Keratinocyte (primary cell): ENCODE results near the genes SOBP and AFG1L.

DNA sequence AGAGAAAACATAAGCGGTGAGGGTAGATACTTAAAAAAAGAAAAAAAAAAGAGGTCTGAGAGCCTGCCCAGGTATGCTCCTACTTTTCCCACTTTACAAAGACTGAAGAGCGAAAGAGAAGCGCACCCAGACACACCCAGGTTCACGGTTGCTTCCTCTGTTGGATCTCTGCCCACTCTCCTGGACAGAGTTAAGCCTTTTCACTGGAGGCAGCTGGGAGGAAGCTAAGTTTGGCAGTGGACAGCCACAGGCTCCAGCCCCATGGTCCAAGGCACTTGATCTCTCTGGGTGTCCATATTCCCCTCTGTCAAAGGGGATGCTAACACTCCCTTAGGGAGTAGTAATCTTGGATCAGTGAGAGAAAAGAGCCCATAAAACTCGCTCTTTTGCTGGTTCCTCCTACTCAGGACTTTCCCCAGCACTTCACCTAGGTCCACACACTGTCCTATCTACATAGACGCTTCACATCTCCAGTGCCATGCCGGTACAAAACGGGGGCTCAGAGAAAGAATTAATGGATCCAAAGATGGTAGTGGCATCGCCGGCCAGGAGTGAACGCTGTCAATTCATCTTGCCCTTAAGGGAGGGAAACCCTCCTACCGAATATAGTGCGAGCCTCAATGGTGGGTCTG is 100.6 kb upstream of the PRDM1 start:
CAGE:
- cytosol, long polyA minus RNA = no peak
- cytosol, long polyA plus RNA = no peak
- long polyA plus RNA = no peak
- nucleus, long polyA minus RNA = no peak
- nucleus, long polyA plus RNA = no peak

GRCh38 chr6:106005728-106006247 is 80.3 kb upstream of the PRDM1 start:
CAGE:
- cytosol, long polyA minus RNA = no peak
- cytosol, long polyA plus RNA = no peak
- long polyA plus RNA = no peak
- nucleus, long polyA minus RNA = no peak
- nucleus, long polyA plus RNA = no peak

DNA sequence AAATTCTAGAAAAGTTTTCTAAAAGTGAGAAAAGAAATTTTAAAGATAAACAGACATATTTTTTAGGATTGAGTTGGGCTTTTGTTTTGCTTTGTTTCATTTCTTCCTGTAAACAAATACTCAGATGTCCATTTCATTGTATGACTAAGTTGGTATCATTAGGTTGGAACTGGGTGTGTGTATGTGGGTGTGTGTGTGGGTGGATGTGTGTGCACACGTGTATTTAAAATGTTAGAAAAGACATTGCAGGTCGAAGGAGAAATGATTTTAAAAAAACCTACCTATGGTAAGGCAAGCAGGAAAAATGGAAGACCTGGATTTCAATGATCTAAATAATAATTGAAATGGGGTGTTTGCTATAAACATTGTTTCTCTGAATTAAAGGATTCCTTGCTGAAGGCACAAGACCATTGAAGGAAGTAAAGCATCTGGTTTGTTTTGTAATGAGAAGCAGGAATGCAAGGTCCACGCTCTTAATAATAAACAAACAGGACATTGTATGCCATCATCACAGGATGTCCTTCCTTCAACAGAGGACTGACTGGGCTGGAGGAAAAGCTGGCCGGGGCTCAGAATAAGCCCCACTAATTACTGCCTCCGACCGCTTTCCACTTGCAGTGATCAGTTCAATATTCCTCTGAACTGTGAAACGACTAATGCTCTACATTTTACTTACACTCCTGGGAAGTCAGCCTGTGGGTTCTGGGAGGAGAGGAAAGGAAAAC is 965 bp upstream of the PRDM1 start:
CAGE:
- cytosol, long polyA minus RNA = no peak
- cytosol, long polyA plus RNA = no peak
- long polyA plus RNA = no peak
- nucleus, long polyA minus RNA = no peak
- nucleus, long polyA plus RNA = no peak

CAGE:
- cytosol, long polyA minus RNA = no peak
- cytosol, long polyA plus RNA = no peak
- long polyA plus RNA = no peak
- nucleus, long polyA minus RNA = no peak
- nucleus, long polyA plus RNA = no peak
Observed at GRCh38 chr6:106092217-106092529, 6.0 kb downstream of the PRDM1 start.

DNA sequence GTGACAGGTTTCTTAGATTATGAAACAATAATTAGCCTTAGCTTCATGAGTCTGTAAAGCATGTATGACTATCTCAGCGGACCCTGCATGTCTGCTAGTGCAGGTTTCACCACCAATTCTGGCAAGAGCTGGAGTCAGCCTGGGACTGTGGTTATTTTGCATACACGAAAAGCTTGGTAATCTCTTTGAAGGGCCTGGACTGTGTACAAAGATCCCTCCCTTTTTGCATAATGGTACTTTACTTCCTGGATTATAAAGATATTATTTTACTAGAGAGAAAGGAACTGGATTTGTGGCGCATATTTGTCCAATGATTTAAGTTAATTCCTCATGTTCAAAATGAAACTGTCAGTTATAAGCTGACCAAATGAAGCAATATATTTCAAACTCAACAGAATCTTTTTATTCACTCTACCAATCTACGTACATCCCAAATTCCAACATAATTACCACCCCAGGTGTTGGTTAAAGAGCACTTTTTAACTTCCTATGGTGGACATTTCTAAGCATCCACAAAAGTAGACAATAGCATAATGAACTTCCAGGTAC is 43.5 kb downstream of the PRDM1 start:
CAGE:
- cytosol, long polyA minus RNA = no peak
- cytosol, long polyA plus RNA = no peak
- long polyA plus RNA = no peak
- nucleus, long polyA minus RNA = no peak
- nucleus, long polyA plus RNA = no peak

DNA sequence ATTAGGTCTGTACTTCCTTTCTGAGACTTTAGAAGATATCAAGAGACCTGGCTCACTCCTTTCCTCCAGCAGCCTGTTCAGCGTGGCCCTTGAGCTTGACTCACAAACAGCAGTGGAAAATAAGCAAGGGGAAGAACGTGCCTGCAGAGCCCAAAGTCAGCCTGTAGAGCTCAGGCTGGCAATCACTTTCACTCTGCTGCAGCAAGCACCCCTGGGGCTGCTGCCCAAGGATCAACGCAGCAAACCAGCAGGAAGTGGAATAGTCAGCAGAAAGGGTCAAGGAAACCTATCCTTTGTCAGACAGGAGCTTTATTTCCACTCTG is 77.3 kb downstream of the PRDM1 start:
CAGE:
- cytosol, long polyA minus RNA = no peak
- cytosol, long polyA plus RNA = no peak
- long polyA plus RNA = no peak
- nucleus, long polyA minus RNA = no peak
- nucleus, long polyA plus RNA = no peak

CAGE:
- cytosol, long polyA minus RNA = no peak
- cytosol, long polyA plus RNA = no peak
- long polyA plus RNA = no peak
- nucleus, long polyA minus RNA = no peak
- nucleus, long polyA plus RNA = no peak
Observed at GRCh38 chr6:106244501-106244953, 81.0 kb downstream of the ATG5 start.

CAGE:
- cytosol, long polyA minus RNA = no peak
- cytosol, long polyA plus RNA = no peak
- long polyA plus RNA = no peak
- nucleus, long polyA minus RNA = no peak
- nucleus, long polyA plus RNA = no peak
Observed at GRCh38 chr6:106510995-106511223, 118.4 kb downstream of the RTN4IP1 start.

GRCh38 chr6:106514319-106514787 is 114.9 kb downstream of the RTN4IP1 start:
CAGE:
- cytosol, long polyA minus RNA = no peak
- cytosol, long polyA plus RNA = no peak
- long polyA plus RNA = no peak
- nucleus, long polyA minus RNA = no peak
- nucleus, long polyA plus RNA = no peak

CAGE:
- cytosol, long polyA minus RNA = start-site peak on the plus strand at chr6:106527319-106527341, 63 reads
- cytosol, long polyA plus RNA = start-site peak on the plus strand at chr6:106527286-106527441, 348 and 81 reads in 2 replicates
- long polyA plus RNA = no peak
- nucleus, long polyA minus RNA = no peak
- nucleus, long polyA plus RNA = start-site peak on the plus strand at chr6:106527306-106527443, 276 and 391 reads in 2 replicates
Observed at GRCh38 chr6:106527198-106527598, 102.1 kb downstream of the RTN4IP1 start.

GRCh38 chr6:106728179-106728668 is 98.8 kb downstream of the QRSL1 start:
CAGE:
- cytosol, long polyA minus RNA = no peak
- cytosol, long polyA plus RNA = no peak
- long polyA plus RNA = no peak
- nucleus, long polyA minus RNA = no peak
- nucleus, long polyA plus RNA = no peak

GRCh38 chr6:106749532-106749939 is 120.2 kb downstream of the QRSL1 start:
CAGE:
- cytosol, long polyA minus RNA = no peak
- cytosol, long polyA plus RNA = no peak
- long polyA plus RNA = no peak
- nucleus, long polyA minus RNA = no peak
- nucleus, long polyA plus RNA = no peak

GRCh38 chr6:107329964-107330490 is 129.3 kb downstream of the PDSS2 start:
CAGE:
- cytosol, long polyA minus RNA = no peak
- cytosol, long polyA plus RNA = no peak
- long polyA plus RNA = no peak
- nucleus, long polyA minus RNA = no peak
- nucleus, long polyA plus RNA = no peak

CAGE:
- cytosol, long polyA minus RNA = no peak
- cytosol, long polyA plus RNA = no peak
- long polyA plus RNA = no peak
- nucleus, long polyA minus RNA = no peak
- nucleus, long polyA plus RNA = no peak
Observed at GRCh38 chr6:107490029-107490850, at the start of gene SOBP. Gene SOBP (plus strand): TSS chr6:107490117.

DNA sequence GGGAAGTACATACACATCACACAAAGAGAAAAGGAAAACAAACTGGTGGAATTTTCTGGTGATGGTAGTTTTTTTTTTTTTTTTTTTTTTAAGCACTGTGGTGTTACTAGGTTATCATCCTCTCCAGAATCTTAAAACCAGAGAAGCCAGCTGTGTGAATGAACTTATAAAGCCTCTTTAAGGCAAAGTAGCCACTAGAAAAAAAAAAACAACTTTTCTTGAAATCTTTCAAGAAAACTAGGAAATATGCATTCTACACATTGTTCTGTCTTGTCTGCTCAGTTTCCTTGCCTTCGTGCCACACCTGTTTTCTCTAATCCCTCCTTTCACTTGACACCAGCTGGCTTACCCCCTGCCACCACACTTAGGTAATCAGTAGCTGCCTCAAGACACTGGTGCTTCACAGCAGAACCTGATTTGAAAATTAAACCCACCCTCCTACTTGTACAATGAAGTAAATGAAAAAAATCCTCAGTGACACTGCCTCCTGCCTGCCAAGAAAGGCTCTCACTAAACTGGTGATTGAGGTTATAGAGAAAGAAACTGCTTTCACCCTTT is 45.7 kb upstream of the SCML4 start:
CAGE:
- cytosol, long polyA minus RNA = no peak
- cytosol, long polyA plus RNA = no peak
- long polyA plus RNA = no peak
- nucleus, long polyA minus RNA = no peak
- nucleus, long polyA plus RNA = no peak

DNA sequence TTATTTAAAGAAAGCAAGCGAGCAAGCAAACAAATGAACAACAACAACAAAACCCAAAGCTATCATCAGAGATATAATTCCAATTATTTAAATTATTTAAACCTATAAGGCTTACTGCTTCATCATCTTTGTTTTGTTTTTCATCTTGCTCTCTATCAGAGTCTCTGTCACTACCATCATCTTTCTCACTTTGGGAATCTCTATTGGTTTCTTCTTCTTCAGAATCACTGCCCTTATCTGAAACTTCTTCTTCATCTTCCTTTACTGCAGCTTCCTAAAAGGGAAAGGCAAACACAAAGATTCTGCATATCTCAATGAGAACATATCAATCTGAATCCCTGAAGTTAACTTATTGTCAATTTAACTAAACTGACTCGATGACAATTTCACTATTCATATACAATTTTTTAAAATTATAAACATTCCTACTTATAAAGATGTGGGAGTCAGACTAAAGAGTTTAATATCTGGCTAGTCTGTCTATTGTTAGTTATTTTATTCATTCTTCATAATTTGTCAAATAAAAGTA is 58.8 kb upstream of the SCML4 start:
CAGE:
- cytosol, long polyA minus RNA = no peak
- cytosol, long polyA plus RNA = no peak
- long polyA plus RNA = no peak
- nucleus, long polyA minus RNA = no peak
- nucleus, long polyA plus RNA = no peak

DNA sequence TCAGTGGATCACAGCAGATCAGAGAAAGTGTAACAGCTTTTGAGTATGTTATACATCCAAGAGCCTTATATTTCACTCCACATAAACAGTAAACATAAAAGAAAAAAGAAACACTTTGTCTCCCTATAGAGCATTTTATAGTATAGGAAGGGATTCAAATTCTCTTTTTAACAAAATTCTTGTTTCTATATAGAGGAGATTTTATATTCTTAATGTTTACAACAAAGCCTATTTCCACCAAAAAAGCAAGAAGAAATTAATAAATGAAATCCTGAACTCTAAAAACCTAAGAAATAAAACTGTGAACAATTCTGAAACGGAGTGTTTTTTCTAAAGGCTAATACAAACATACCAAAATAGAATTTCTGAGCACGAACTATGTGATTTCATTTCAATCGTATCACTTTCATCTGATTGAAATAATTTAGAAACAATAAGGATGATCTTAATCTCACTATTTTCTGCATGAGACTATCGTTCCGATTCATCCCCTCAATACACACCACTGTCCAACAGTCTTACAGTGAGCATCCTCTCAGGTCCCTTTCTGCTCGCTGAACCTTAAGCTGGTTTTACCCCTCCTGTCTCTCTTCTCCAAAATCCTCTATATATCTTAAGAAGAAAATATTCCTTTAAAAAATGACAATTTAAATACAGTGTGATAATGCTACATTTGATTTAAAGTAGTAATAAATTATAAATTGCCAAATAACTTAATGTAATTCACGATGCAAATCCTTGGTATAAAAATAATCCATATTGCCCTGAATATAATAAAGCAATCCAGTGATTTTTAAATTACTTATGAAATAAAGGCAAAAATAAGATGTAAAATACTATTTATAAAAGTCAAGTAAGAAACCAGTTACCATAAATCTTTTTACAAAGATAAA is 31.0 kb downstream of the OSTM1 start:
CAGE:
- cytosol, long polyA minus RNA = start-site peak on the minus strand centred at position 126 of the sequence, 19 bp wide, 37 reads; start-site peak on the minus strand centred at position 268 of the sequence, 130 bp wide, 16 reads
- cytosol, long polyA plus RNA = no peak
- long polyA plus RNA = no peak
- nucleus, long polyA minus RNA = start-site peak on the minus strand centred at position 117 of the sequence, 10 bp wide, 18 reads; start-site peak on the minus strand centred at position 798 of the sequence, 87 bp wide, 25 reads
- nucleus, long polyA plus RNA = no peak

GRCh38 chr6:108294251-108294703 is 577 bp upstream of the AFG1L start:
CAGE:
- cytosol, long polyA minus RNA = no peak
- cytosol, long polyA plus RNA = no peak
- long polyA plus RNA = no peak
- nucleus, long polyA minus RNA = no peak
- nucleus, long polyA plus RNA = no peak

DNA sequence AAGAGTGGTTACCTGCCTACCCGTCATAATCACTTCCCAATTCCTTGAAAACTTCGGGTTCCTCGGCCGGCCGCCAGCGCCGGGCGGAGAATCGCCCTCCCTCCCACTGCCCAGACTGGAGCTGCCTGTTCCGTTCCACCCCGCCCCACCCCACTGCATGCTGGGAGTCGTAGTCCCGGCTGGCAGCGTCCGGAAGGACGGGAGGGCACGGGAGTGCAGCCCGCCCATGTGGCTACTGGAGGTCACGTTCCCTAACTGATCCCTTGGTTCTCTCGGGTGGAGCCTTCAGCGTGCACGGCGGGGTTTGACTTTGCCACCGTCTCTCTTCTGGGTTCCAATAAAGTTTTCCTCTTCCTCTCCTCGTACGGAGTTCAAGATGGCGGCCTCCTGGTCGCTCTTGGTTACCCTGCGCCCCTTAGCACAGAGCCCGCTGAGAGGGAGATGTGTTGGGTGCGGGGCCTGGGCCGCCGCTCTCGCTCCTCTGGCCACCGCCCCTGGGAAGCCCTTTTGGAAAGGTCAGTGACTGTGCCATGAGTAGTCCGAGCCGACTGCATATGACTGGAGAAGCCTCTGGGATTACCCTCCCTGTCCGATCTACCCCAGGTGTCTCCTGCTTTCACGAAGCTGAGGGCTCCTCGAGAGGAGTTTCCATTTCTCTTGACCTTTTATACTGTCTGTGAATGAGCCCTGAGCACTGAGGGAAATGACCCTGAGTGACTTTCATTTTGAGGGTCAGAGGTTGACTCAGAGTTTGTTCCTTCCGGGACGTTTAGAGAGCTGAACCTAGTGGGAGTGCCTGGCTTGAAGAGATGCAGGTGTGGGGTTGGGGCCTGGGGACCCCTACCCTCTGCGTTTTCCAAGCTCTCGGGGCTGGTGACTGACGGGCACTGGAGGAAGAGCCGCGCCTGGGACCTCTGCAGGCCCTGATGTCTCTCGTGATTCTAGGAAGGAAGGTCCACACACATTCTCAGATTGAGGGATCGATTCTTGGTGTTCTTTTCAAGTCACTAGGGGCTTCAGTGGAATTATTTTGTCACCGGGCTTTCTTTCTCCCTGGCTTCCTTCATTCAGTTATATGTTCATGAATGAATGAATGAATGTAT is at the start of gene AFG1L:
TSS of gene AFG1L (plus strand) at position 351 of the 1,103 bp plus-strand sequence.
CAGE:
- cytosol, long polyA minus RNA = start-site peak on the plus strand centred at position 356 of the sequence, 37 bp wide, 13 reads
- cytosol, long polyA plus RNA = no peak
- long polyA plus RNA = no peak
- nucleus, long polyA minus RNA = start-site peak on the plus strand centred at position 266 of the sequence, 204 bp wide, 13 reads
- nucleus, long polyA plus RNA = no peak

DNA sequence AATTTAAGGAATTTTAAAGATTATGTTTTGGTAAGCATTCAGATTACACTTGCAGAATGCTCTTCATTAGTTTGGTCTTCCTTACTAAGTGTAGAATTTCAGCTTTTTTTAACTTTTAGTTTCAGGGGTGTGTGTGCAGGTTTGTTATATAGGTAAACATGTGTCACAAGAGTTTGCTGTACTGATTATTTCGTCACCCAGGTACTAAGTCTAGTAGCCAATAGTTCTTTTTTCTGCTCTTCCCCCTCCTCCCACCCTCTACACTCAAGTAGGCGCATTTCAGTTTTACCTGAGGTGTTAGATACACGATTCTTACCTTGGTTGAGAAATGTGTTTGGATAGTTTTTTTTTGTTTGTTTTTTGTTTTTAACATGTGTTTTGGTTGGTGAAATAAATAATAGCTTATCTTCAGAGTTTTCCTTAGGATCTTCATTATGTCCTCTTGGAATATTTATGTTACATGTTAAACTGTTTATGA is 68.3 kb downstream of the AFG1L start:
CAGE:
- cytosol, long polyA minus RNA = no peak
- cytosol, long polyA plus RNA = no peak
- long polyA plus RNA = no peak
- nucleus, long polyA minus RNA = no peak
- nucleus, long polyA plus RNA = no peak